Pulmonary artery (tissue), 1 donor: ENCODE measurements around the genes SNRPD1 and ABHD3.

GRCh38 chr18:21117720-21118439 lies 6.3 kb upstream of the ROCK1 start:
- PRO-cap: no peak

- PRO-cap: no peak
Observed at GRCh38 chr18:21450909-21451482, 149.5 kb downstream of the ESCO1 start.

- PRO-cap: no peak
Observed at GRCh38 chr18:21453362-21453995, 147.0 kb downstream of the ESCO1 start.

- PRO-cap: no peak
Observed at GRCh38 chr18:21611994-21613159, at the start of gene SNRPD1. SNRPD1 (plus strand) TSS chr18:21612314.

DNA sequence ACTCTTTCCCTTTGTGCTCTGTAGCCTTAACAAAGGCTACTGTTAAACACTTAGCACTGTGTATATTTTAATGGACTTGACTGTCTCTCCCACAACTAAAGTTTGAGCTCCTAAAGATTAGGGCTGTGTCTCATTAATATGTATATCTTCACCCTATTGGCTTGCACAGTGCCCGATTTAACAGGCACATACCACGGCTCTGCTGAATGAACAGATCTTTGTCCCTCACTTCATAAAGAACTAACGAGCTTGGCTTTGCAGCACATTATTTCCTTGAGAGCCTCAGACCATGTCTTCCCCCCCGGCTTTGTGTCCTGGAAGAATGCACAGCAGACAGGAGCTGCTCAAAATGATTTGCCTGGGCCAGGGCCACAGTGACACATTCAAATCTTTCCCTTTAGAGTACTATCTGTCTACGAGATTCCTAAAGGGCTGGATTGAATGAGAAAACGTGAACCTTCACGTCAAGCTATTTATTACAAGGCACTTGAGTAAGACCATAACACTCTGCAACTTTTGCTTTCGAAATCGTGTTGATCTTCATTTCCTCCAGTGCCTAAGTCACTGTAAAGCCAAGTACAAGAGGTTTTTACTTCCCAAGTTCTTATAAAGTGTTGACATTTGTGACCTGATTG lies 22.0 kb downstream of the ABHD3 start:
- PRO-cap: no peak

GRCh38 chr18:21704101-21704865 lies at the start of gene ABHD3:
ABHD3 (minus strand) TSS chr18:21704774.
- PRO-cap: bidirectional peak, plus-strand start at chr18:21704930, minus-strand start at chr18:21704774

DNA sequence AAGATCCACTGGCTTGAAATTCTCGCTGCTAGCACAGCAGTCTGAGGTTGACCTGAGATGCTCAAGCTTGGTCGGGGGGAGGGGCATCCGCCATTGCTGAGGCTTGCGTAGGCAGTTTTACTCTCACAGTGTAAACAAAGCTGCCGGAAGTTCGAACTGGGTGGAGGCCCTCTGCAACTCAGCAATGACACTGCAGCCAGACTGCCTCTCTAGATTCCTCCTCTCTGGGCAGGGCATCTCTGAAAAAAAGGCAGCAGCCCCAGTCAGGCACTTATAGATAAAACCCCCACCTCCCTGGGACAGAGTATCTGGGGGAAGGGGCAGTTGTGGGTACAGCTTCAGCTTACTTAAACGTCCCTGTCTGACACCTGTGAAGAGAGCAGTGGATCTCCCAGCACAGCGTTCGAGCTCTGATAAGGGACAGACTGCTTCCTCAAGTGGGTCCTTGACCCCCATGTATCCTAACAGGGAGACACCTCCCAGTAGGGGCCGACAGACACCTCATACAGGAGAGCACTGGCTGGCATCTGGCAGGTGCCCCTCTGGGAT lies 4.9 kb upstream of the MIB1 start:
- PRO-cap: no peak

DNA sequence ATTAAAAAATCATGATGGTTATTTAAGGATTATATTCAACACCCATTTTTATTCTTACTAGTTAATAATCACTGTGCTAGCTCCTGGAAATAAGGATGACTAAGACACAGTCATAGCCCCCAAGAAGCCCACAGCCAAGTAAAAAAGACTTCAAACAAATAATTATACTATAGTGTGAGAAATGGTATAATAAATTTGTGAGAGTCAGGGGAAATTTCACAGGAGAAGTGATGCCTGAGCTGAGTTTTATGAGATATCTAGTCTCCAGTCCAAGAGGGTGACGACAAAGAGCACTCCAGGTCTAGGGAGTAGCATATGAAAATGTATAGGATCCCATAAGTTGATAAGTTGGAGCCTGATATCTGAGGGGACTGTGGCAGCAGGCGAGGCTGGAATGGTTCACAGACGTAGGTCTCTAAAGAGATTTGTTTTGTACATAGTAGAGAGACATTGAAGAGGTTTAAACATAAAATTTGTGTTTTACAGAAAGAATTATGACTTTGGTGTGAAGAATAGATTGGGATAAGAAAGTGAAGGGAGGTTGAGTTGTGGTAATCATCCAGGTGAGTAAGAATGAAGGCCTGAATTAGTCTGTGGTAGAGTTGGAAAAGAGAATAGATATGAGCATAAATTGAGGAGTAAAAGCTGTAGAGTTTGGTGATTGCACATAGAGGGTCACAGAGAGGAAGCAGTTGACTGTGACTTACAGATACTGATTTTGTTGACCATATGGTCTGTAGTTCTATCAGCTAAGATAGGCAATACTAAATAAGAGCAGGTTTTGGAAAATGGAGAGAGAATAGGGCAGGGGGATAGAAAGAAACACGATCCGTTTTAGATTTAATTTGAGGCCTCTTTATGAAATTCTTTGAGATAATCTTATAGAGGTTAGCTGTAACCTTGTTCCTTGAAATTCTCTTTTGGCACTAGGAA lies 71.6 kb downstream of the MIB1 start:
- PRO-cap: no peak

GRCh38 chr18:22168971-22169181 lies 513 bp upstream of the GATA6 start:
- PRO-cap: no peak

GRCh38 chr18:22176369-22177569 lies 7.4 kb downstream of the GATA6 start:
- PRO-cap: bidirectional peak, plus-strand start at chr18:22176835, minus-strand start at chr18:22176728

- PRO-cap: bidirectional peak, plus-strand start at chr18:22200988, minus-strand start at chr18:22200881
Observed at GRCh38 chr18:22200518-22201402, 31.4 kb downstream of the GATA6 start.

- PRO-cap: no peak
Observed at GRCh38 chr18:22223217-22224106, 54.1 kb downstream of the GATA6 start.

DNA sequence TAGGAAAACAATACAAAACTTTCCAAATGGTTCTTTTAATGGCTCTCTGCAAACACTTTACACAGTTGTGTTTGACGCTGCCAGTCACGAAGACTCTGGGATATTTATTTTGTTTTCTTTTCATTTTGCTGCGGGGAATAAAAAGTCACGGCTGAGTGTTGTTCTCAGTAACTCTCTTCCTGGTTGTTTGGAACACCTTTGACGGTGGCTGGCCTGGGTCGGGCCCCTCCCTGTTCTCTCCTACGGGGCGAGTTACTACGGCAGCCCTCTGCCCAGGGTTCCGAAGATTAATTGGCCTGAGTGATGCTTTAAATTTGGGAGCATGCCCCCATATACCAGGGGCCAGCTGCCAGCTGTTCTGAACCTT lies 84.7 kb downstream of the GATA6 start:
- PRO-cap: no peak

GRCh38 chr18:22322603-22322985 lies 95.1 kb downstream of the CTAGE1 start:
- PRO-cap: no peak

DNA sequence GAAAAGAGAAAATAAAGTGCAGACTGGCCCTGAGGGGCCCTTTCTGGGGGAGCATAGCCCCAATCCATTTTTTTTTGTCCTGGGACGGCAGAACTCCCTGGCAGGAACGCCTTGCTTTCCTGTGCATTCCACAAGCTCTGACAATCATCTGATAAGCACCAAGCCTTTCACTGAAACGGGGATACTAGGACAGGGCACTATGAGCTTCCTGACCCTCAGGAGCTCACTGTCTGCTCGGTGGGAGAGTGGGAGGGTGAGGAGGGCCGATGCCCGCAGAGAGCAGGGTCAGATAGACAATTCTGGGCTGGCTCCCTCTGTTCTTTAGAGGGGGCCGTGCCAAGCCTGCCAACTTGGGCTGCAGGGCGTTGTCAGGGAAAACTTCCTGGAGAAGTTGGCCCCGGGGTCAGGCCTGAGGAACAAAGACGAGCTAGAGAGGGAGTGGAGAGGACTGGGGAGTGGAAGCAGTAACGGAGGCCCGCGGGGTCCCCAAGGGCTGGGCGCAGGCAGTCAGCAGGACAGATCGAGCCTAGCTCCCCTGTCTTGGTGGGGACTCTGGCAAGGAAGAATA lies 82.0 kb downstream of the CTAGE1 start:
- PRO-cap: no peak

GRCh38 chr18:22466035-22466555 lies 48.4 kb upstream of the CTAGE1 start:
- PRO-cap: no peak

DNA sequence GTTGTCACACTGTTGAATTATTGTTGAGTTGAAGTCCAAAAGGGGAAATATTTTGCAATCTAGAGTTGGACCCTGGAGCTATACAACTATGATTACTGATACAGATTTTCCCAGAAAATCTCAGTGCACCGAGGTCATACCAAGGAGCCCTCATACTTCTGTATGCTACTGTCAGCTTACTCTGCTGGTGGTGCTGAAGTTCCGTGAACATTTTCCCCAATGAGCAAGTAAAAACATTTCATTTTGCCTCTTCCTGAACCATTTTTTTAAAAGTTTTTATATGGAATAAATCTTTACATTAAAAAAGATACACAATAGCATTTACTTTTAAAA lies 72.9 kb upstream of the CTAGE1 start:
- PRO-cap: no peak

DNA sequence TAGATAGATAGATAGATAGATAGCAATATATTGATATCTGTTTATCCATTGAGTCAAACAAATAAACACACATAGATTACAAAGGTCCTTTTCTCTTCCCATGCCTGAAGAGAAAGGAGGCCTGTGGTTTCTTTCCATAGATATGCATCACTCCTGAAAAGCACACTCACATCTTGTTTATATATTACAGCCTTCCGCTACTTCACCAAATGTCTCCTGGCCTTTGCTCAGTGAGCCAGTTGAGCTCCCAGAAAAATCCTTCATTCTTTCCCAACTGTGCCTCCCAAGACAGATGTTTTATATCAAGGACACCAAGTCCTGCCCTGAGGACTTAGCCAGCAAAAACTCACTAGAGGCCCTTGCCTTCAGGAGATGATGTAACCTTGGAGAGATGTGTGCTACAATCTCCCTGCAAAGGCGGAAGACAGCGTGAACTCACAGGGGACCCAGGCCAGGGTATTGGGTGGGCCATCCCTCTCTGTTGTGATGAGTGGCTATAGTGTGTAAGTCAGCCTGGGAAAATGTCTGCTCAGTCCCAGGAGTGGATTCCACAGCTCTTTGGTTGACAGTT lies 86.0 kb upstream of the CTAGE1 start:
- PRO-cap: no peak

- PRO-cap: no peak
Observed at GRCh38 chr18:22562809-22563565, 145.3 kb upstream of the CTAGE1 start.

GRCh38 chr18:22625396-22625876 lies 207.7 kb upstream of the CTAGE1 start:
- PRO-cap: no peak